Choroid plexus epithelial cell (primary cell): ENCODE measurements around the genes ZNF385C, HCRT, STAT3 and COASY.

GRCh38 chr17:41862898-41863352 is 2.3 kb downstream of the KLHL11 start:
- RRBS = no CpG with 5 or more reads among the region's 7 CpGs

GRCh38 chr17:41919088-41919497 is 342 bp upstream of the ACLY start:
- RRBS = 2% methylated on average over 5 of the region's 27 CpGs

DNA sequence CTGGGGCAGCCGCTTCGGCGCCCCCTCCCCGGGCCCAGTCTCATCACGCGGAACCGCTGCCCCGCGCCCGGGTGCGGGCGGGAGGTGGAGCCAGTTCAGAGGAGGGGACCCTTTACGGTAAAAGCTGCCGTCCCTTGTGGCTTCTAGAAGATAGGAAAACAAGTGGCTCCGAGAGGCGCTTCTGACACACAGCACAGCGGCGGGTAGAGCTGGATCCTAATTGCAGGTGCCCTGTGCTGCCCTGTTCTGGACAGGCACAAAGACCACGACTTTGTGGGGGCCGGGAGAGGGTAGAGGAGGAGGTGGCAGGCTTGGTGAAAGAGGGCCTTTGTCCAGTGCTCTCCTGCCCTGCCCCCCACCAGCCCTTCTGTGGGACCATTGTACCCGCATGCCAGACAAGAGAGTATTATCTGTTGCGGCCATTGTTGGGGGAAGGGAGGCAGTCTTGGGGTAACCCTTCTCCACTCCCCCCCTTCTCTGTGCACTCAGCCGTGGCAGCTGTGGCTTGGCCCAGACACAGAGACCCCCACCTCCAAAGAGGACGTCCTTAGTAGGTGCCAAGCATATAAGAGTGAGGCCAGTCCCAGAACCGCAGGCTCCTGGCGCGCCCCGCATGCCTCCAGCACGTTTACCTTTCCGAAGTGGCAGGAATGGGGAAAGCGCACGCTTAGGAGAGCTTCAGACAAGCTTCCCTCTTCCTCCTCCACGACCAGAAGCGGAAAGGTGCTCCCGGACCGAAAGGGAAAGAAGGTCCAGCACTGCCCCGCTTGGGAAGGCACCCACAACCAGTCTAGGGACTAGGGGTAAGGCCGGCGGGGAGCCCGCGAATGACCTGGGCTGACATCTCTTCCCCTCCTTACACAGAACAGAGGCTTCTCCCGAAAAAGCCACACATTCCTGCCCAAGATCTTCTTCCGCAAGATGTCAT is 873 bp downstream of the CNP start:
- RRBS = 1% methylated on average over 10 of the region's 43 CpGs

DNA sequence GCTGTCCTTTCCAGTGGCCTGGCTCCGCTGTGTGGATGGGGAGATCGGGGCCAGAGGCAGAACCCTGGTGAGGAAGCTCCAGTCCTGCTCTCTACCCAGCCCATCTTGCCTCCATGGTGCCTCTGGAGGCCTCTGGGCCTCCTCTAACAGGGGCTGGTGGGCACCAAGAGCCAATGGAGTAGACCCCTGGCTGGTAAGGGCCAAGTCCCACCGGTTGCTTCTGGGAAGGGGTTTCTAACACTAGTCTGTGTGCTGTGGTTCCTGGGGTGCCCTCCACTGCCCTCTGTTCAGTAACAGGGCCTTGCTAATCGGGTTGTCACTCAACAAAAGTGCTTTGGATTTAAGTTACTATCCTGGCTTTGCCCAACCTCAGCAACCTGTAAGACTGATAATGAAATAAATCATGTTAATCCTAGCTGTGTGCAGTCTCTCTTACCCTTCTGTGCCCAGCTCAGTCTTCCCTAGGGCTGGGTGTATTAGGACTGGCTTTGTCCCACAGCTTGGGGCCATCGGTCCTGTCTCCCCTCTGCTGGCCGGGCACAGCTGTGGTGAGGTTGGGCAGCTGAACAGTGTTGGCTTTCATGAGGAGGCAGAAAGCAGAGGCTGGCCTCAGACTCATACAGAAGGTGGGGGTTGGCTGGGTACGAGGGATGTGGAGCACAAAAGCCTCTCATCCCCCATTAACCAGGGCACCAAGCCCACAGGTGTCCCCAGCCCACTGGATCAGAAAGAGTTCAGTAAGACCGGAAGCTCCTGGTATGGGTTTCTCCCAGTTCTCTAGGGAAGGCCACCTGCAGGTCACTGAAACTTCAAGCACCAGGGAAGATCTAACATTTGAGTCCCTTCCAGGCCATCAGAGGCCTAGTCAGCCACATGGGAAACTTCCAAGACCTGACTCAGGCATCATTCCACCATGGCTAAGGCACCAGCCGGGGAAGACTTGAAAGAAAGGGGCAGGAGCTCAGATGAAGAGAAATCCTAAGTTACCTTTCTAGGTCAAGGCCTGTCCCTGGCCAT is 8.5 kb downstream of the CNP start:
- RRBS = no CpG with 5 or more reads among the region's 9 CpGs

- RRBS = no CpG with 5 or more reads among the region's 5 CpGs
These were observed 16.9 kb downstream of the CNP start for GRCh38 chr17:41983364-41983966.

DNA sequence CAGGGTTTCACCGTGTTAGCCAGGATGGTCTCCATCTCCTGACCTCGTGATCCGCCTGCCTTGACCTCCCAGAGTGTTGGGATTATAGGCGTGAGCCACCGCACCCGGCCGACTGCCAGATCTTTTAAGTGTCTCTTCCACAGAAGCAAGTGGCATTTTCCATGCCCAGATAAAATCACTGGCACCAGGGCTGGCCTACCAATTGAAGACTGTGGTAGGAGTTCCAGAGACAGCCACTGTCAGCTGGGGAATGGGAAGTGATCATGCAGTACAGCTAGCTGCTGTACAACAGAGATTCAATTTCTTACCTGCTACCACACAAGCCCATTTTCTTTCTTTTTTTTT is 17.9 kb downstream of the CNP start:
- RRBS = no CpG with 5 or more reads among the region's 7 CpGs

GRCh38 chr17:41996889-41997367 is 20.3 kb downstream of the DNAJC7 start:
- RRBS = no CpG with 5 or more reads among the region's 6 CpGs

- RRBS = no CpG with 5 or more reads among the region's 5 CpGs
These were observed 1.5 kb downstream of the NKIRAS2 start for GRCh38 chr17:42021374-42021881.

DNA sequence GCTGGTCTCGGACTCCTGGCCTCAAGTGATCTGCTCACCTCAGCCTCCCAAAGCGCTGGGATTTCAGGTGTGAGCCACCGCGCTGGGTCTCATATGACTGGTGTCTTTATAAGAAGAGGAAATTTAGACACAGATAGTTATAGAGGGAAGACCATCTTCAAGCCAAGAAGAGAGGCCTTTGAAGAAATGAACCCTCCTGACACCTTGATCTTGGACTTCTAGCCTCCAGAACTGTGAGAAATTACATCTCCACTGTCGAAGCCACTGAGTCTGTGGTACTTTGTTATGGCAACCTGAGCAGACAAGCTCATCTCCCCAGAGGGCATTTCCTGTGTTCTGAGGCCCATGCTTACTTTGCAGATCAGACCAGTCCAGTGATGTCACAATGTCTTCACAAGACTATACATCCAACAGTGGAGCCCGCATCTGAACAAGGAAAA is 14.7 kb upstream of the C17orf113 start:
- RRBS = no CpG with 5 or more reads among the region's 6 CpGs

- RRBS = no CpG with 5 or more reads among the region's 43 CpGs
These were observed at the start of gene ZNF385C for GRCh38 chr17:42098362-42099202. Gene ZNF385C (minus strand): TSS chr17:42098473.

GRCh38 chr17:42142109-42142605 is 12.6 kb downstream of the RAB5C start:
- RRBS = no CpG with 5 or more reads among the region's 7 CpGs

DNA sequence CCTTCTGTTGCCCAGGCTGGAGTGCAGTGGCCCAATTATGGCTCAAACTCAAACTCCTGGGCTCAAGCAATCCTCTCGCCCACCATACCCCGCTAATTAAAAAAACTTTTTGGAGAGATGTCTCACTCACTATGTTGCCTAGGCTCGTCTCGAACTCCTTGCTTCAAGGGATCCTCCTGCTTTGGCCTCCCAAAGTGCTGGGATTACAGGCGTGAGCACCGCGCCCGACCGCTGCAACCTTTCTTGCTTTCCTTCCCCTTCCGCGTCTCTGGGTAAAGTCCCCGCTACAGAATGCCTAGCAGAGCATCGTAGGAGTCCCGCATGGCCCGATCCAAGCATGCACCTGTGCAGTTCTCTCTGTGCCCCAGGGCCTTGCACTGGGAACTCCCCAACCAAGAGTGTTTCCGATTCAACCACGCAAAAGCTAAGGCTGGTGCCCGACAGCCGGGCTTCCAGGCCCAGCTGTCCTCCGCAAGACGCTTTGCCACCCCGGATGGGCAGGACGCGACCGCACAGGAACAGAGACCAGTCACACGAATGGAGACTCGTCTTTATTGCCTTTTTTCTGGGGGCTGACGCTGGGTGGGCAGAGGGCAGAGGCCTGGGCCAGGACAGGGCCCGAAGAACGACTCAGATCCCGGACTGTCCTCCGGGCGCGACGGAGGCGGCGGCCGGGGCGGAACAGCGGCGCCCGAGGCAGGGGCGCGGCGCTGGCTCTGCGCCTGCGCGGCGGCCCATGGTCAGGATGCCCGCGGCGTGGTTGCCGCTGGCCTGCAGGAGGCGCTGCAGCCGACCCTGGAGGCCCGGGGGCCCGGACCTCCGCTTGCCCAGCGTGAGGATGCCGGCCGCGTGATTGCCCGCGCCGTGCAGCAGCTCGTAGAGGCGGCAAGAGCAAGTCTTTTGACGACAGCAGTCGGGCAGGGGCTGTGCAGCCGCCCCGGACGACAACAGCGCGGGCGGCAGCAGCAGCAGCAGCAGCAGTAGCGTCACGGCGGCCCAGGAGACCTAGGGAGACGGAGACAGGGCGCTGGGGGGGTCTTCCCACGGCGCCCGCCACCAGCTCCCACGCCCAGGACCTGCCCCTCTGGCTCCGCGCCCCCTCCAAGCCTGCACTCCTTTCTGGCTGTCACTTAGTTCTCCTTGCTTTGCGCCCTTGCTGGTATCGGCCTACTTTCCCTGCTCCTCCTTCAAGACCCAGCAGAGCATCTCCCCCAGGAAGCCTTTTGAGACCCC is 1.3 kb downstream of the HCRT start:
- RRBS = 2% methylated on average over 15 of the region's 88 CpGs

GRCh38 chr17:42185398-42185573 is at the start of gene HCRT:
Gene HCRT (minus strand): TSS chr17:42185452.
- RRBS = no CpG with 5 or more reads among the region's 3 CpGs

GRCh38 chr17:42310472-42310636 is 22.1 kb downstream of the STAT5A start:
- RRBS = no CpG with 5 or more reads among the region's 8 CpGs

DNA sequence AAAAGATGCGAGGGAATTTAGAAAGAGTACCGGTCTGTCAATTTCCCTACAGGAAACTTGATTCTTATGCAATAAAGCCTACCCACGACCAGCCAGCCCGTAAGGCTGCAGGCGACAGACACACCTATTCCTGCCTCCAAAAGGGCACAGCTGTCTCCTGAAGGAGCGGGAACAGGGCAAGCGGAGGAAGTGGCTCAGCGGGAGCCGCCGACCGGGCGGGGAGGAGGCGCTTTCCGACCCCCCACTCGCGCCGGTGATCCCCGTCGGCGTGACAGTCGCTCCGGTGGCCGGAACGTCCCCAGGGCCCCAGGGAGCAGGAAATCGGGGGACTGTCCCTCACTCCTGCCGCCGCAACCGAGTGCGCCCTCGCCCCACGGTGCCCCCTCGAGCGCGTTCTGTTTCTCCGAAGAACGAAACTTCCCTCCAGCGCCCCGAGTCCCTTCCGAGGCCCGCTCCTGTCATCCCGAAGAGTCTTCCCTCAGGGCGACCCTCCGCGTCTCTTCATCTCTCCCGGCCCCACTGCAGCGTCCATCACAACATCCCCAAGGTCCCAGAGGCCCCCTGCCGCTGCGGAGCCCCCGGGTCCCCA is 494 bp downstream of the STAT3 start:
- RRBS = 3% methylated on average over 12 of the region's 49 CpGs

DNA sequence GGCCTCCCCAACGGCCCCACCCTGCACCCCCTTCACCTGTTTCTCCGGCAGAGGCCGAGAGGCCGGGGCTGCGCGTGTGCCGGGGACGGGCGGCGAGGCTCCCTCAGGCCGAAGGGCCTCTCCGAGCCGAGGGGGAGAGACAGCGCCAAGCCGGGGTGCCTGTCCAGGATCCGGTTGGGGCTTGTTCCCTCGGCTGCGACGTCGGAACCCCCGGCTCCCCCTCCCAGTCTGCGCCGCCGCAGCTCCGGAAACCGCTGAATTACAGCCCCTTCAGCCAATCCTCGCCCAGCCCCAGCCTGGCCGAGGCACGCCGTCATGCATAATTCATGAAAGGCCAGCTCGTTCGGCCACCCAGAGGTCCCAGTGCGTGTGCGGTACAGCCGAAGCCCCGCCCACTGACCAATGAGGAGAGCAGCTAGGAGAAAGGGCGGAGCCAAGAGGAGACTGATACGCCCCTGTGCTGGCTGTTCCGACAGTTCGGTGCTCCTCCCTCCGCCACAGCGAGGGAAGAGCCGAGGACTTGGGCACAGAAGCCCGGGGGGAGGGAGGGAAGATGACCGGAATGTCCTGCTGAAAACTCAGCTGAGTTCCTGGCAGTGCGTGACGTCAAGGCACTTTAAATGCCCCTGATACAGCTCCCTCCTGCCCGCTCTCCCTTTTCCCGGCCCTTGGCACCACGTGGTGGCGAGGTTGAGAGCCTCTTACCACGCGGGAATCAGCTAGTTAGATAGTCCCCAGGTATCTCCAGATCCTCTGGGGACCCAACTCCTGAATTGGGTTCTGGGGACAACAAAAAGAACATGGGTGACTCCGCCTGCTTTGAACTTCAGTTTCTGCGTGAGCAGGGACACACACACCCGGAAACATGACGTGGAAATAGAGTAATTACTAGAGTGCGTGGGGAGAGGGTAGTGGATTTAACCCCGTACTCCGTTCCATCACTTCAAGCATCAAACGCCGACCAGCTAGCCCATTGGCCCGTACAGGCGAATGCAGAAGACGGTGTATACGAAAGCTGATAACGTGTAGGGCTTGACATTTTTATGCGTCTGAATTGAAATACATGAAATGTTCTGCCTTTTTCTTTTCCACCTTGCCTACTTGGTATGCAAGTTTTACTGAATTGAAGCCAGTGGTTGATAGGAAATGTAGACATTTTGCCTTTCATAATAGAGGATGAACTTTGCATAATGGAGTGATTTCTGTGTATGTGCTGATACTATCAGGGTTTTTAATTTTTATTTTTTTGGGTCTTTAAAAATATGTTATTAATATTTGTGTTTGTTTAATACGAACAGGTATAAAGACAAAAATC is at the start of gene STAT3:
Gene STAT3 (minus strand): TSS at position 200 of the 1,315 bp plus-strand sequence.
- RRBS = 1% methylated on average over 14 of the region's 69 CpGs

GRCh38 chr17:42441545-42442354 is 16.9 kb upstream of the ATP6V0A1 start:
- RRBS = no CpG with 5 or more reads among the region's 10 CpGs

GRCh38 chr17:42469834-42470335 is 11.2 kb downstream of the ATP6V0A1 start:
- RRBS = no CpG with 5 or more reads among the region's 6 CpGs

DNA sequence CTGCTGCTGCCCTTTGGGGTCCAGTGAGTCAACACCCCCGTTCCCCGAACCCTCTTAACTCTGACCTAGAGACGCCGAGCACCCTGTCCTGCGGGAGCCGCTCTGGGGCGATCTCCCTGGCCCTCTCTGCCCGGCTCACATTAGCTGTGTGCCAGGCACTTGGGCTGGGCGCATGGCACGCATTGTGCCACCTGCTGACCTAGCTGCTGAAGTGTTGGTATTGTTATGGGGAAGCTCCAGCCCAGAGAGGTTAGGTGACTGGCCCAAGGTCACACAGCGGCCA is 1.1 kb downstream of the HSD17B1 start:
- RRBS = no CpG with 5 or more reads among the region's 11 CpGs

- RRBS = no CpG with 5 or more reads among the region's 25 CpGs
These were observed at the start of gene COASY for GRCh38 chr17:42561792-42562241. Gene COASY (plus strand): TSS chr17:42562148.